Thoracic aorta (tissue), 1 donor: ENCODE measurements around the gene LRTM2.

GRCh38 chr12:1629542-1630645 lies 863 bp downstream of the WNT5B start:
- RAMPAGE, long total RNA: no peak

DNA sequence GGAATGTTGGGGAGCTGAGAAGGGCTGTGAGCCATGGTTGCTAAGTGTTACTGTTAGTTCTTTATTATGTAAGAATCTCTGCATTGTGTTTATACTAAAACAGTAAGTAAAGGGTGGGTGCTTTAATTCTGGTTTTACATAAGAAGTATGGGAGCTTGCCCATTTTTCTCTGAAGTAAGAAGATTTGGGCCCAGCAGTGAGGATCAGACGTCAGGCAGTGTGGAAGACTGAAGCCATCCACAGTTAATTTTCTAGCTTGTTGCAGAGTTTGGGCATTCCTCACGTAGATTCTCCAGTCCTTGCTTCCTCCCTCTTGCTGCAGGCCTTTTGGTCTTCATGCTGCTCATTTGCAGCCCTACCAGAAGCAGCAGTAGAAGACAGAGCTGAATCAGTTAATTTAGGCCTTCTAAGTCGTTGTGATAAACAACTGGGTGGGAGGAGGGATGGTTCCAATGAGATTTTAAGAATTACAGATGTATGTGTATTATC lies 21.4 kb downstream of the WNT5B start:
- RAMPAGE, long total RNA: no peak

DNA sequence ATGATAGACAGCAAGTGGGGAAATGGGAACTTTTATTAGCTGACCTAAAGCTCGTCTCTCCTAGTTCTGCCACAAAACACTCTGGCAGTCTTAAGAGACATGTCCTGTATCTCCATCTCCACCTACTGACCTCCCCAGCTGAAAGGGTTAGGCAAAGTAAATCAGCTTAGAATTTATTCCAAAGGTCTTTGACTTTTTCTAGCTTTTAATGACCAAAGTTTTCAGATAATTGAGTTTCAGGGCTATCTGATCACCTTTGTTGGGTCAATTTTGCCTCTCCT lies 9.4 kb upstream of the ADIPOR2 start:
- RAMPAGE, long total RNA: no peak

- RAMPAGE, long total RNA: no peak
These were observed 39.8 kb upstream of the LRTM2 start for GRCh38 chr12:1780435-1781128.

DNA sequence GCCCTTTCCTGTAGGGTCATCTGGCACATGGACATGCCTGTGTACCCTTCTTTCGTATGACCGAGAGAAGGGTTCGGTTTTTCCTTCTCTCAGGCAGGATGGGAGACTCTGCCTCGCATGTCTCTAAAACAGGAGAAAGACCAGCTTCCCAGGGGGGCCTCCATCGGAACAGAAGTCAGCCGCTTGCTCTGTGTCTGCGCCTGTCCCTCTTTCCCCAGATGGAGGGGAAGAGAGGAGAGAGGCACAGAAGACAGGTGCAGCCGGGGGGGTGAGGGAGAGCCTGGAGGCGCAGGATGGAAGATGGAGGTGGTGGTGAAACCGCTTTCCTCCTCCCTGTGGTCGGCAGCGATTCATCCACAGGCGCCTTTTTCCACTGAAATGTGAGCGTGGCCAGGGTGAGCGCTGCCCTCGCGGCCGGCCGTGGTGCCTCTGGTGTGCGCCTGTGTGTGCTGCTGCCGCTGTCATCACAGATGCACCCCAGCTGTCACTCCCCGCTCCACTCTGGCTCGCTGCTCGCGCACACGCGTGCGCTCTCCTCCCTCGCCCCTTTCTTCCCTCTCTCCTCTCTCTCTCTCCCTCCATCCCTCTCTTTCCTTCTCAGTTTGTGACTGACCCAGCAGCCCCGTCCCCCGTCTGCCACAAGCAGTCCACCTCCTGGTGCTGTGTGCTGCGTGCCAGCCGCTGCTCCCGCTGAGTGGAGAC lies at the start of gene LRTM2:
TSS of gene LRTM2 (plus strand) at position 581 of the 702 bp plus-strand sequence.
- RAMPAGE, long total RNA: no peak

GRCh38 chr12:1917521-1918143 lies 820 bp downstream of the CACNA2D4 start:
- RAMPAGE, long total RNA: no peak

DNA sequence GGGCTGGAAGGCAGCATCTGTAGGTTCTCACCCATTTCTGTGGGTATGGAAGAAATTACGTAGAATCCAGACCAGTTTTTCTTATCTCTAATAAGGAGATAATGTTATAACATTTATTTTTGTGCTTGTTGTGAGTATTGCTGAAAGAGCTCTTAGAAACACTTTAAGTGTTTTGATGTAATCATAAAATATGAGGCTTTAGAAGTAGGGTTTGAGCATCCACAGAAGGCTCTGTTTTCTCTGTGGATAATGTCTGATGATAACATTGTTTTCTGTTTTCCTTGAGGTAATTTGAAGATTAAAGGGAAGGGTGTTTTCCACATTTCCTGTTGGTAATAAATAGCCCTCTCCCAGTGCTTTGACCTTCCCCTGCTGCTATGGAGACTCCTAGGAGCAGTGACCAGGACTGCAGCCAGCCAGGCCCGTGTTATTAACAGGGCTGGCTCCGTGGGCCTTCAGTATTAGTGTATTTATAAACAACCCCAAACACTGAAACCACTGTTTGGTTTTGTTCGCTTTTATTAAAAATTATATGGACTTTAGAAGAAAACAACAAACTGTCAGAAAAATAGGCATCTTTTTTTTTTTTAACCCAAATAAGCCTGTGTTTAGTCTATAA lies 9.6 kb upstream of the DCP1B start:
- RAMPAGE, long total RNA: no peak

DNA sequence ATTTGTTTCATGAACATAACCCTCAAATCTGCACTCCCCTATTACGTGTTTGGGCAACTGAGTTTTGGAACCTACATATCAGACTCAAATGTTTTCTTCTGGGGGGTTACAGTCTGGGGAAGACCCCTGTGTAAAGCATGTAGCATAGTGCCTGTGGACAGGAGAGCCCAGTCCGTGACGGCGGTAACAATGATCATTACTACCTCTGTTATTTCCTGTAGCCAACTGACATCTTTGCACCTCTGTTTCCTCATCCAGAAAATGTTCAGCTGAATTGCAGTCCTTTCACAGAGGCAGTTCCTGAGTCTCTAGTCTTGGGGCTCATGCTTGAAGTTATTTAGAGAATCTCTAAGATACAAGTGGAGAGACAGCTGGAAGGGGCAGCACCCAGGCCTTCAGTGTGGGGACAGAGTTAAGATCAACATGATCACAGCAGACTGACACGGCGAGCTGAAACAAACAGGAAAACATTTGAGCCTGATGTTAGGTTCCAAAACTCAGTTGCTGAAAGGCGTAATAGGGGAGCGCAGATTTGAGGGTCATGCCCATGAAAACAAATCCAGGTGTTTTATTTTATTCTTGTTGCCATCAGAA lies 128.3 kb downstream of the CACNA1C start:
- RAMPAGE, long total RNA: no peak

GRCh38 chr12:2248744-2249524 lies 196.1 kb downstream of the CACNA1C start:
- RAMPAGE, long total RNA: no peak

- RAMPAGE, long total RNA: no peak
These were observed 215.9 kb downstream of the CACNA1C start for GRCh38 chr12:2268374-2269384.

DNA sequence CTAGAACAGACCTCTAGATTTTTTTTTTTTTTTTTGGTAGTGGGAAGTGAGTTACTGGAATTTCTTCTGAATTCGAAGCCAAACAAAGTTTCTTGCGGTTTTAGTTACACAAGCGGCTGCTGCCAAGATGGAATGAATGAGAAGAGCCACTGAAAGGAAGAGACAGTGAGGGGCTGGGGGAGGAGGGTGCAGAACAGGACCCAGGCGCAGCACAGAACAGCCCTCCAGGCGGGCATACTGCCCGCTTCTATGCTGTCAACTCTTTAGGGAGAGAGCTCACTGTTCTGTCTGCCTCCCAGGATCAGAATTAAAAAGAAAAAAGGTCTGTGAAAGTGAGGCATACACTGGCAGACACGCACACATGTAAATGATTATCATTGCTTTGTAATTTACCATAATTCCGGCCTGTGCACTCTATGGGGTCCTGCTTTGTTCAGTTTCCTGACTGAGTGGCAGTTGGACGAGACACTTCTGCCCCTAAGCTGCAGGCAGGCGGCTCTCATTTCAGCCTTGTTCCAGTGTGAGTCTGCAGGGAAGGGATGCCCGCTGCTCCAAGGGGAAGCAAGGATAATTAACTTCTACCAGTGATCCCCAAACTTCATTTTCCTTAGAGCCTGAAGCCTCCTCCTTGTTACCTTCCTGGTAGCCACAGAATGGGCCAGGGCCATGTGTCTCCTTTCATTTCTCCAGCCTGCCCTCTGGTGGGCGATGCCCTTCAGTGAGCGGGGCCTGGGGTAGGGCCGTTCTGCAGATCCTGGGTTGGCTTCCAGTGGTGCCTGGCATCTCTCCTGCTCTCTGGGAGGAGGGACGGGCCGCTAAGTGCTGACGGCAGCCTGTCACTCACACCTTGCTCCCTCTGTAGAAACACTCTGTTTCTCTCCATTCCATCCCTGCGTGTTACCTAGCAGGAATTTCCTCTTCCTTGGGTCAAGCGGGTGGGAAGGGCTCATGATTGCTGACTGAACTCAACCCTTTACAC lies 231.8 kb downstream of the CACNA1C start:
- RAMPAGE, long total RNA: no peak

GRCh38 chr12:2287201-2287617 lies 234.4 kb downstream of the CACNA1C start:
- RAMPAGE, long total RNA: no peak

DNA sequence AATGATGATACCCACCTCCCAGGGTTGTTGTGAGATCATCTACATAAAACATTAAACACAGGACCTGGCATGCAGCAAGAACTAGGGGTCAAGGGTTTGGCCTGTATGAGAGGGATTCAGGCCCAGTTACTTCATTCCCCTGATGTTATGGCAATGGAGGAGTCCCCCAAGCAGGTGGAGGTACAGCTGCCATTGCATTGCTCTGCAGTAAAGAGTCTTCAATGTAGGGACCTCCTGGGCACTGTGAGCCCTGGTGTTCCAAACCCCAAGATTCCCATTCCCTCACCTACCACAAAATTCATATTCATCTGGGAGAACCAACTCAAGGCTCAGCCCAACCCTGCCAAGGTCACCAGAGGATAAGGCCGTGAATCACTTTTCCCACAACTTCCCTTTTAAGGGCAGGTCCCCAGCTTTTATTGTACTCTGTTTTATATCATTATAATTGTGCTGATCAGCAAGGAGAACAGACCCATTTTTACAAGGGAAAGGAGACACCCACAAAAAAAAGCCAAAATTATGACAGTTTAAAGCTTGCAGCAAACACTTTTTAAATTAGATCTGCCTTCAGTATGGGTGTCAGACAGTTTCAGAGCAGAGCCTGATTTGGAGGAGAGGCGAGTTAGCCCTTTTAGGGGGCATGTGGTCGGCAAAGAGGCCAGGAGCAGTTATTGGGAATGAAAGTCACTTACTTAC lies 363.0 kb upstream of the FKBP4 start:
- RAMPAGE, long total RNA: no peak

GRCh38 chr12:2450706-2451155 lies 344.0 kb upstream of the FKBP4 start:
- RAMPAGE, long total RNA: no peak

GRCh38 chr12:2457293-2457773 lies 337.4 kb upstream of the FKBP4 start:
- RAMPAGE, long total RNA: no peak

DNA sequence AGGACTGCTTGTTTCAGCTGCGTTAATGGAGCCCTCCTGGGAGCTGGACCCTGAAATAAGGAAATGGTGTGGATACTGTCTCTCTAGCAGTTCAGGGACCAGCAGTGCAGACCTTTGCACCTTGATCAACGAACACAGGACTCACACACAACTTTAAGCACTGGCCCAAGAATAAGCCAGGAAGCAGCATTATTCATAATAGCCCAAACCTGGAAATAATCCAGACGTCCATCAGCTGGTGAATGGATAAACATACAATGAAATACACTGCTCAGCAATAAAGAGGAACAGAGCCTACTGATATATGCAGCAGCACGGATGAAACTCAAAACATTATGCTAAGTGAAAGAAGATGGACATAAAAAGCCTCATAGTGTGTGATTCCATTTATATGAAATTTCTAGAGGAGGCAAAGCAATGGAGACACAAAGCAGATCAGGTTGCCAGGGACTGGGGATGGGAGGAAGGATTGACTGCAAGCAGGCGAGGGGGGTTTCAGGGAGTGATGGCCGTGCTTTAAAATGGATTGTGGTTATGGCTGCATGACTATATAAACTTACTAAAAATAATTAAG lies 303.9 kb upstream of the FKBP4 start:
- RAMPAGE, long total RNA: no peak

DNA sequence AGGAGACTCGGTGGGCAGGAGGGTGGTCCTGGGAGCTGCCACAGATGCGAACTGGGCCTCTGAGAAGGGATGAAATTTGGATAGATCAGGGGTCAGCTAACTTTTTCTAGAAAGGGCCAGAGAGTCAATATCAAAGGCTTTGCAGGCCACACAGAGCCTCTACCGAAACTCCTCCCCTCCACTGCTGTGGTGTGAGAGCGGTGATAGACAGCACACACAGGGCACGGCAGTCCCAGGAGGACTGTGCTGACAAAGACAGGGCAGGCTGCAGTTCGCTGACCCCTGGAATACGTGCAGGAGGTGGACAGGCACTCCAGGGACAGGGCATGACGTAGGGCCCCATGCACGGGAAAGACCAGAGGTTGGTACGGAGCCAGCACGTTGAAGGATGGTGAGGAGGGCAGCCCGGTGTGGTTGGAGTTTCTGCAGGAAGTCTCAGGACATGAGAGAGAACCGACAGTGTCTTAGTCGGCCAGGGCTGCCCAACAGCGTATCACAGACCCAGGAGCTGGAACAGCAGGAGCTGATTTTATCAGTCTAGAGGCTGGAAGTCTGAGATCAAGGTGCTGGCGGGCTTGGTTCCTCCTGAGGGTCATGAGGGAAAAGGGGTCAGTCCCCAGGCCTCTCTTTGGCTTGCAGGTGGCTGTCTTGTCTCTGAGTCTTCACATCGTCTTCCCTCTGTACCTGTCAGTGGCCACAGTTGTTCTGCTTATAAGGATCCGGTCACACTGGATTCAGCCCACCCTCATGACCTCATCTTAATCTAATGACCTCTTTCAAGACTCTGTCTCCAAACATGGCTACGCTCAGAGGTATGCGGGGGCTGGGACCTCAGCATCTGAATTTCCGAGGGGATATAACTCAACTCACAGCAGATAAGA lies 254.2 kb upstream of the FKBP4 start:
- RAMPAGE, long total RNA: no peak

DNA sequence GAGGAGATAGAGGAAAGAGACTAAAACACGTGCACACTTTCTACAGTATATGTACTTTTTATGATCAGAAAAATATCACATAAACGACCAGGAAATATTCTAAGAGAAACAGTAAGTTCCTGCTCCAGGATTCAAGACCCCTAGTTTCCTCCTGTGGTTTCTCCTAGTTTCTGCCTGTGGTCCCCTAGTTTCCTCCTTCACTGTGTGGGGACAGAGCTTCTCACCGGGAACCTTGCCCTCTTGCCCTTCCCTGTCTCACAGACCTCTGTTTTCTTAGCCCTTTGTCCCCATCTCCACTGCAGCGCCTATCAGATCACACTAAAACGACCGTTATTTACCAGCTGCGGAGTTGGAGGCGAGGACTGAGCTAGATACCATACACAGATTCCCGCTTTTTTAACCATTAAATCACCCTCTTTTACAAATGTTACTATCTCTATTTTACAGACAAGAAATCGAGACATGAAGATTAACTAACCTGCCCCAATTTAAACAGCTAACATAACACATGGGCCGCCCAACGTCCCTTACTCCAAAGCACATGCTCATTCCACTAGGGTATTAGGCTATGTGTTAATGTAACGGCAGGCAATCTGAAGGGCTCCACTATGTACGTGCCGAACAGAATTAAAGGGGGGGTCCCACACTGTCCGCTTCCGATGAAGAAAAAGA lies 2.1 kb upstream of the FKBP4 start:
- RAMPAGE, long total RNA: no peak

- RAMPAGE, long total RNA: no peak
These were observed 1.6 kb downstream of the FKBP4 start for GRCh38 chr12:2796222-2796916.

DNA sequence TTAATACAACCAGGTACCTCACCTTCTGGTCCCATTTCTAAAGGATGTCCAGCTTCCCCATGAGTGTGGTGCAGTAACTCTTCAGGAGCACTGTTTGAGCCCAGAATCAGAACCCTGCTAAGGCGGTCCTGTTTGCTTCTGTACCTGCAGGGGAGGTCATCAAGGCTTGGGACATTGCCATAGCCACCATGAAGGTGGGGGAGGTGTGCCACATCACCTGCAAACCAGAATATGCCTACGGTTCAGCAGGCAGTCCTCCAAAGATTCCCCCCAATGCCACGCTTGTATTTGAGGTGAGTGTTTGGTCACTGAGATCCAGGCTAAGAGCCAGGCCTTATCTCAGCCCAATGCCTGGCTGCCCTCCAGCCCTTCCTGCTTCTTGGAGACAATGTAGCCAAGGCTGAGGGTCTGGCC lies 2.8 kb downstream of the FKBP4 start:
- RAMPAGE, long total RNA: no peak